ENCODE measurements around a stretch of chr5.

DNA sequence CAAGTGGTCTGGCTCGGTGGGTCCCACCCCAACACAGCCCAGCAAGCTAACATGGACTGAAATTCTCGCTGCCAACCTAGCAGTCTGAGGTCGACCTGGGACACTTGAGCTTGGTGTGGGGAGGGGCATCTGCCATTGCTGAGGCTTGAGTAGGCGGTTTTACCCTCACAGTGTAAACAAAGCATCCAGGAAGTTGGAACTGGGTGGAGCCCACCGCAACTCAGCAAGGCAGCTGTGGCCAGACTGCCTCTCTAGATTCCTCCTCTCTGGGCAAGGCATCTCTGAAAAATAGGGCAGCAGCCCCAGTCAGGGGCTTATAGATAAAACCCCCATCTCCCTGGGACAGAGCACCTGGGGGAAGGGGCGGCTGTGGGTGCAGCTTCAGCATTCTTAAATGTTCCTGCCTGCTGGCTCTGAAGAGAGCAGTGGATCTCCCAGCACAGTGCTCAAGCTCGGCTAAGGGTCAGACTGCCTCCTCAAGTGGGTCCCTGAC is 109.0 kb upstream of the CHD1 start:
- PRO-cap, 3 experiments, result no peak in any of the 3 experiments
- RAMPAGE, long total RNA, result no peak

DNA sequence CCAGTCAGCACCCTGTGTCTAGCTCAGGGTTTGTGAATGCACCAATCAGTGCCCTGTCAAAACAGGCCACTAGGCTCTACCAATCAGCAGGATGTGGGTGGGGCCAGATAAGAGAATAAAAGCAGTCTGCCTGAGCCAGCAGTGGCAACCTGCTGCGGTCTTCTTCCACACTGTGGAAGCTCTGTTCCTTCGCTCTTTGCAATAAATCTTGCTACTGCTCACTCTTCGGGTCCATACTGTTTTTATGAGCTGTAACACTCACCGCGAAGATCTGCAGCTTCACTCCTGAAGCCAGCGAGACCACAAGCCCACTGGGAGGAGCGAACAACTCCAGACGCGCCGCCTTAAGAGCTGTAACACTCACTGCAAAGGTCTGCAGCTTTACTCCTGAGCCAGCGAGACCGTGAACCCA is 122.2 kb downstream of the FAM174A start:
- PRO-cap, 3 experiments, result no peak in any of the 3 experiments
- RAMPAGE, long total RNA, result no peak

DNA sequence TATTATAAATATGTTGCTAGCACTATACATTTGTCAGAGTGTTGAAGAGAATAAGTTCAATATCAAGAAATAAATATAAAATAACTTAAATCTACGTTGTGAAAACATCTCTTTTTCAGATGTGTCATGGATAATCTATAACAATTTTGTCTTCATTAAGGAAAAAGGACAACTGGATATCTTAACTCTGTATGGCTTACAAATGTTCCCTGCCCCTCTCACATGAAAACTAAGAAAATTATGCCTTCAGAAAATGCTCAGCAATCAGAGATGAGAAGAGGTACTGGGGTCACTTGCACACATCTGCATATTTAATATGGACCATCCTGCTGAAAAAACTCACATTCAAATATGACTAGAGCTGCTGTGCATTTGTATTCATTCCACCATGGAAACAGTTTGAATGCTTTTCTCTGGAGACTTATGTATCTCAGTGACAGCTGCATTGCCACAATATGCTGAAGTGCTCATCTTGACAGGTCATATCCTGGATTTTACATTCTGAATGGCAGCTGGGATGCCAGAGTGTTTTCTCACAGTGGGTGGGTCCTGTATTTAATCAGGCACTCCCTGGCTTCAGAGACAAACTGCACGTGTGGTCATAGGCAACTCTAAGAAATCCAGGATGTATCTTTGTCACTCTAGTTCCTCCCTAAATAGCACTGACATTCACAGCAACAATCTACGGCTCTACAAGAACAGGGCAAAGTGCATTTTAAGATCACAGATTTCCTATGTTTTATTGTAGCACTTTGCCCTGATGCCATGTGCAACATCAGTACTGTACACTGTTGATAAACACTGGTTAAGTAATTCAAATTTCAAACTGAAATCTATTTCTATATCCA is 75.7 kb downstream of the ST8SIA4 start:
- PRO-cap, 3 experiments, result no peak in any of the 3 experiments
- RAMPAGE, long total RNA, result no peak

- PRO-cap, 3 experiments, result no peak in any of the 3 experiments
- RAMPAGE, long total RNA, result no peak
These were observed 2.2 kb downstream of the ST8SIA4 start for GRCh38 chr5:100900760-100901453.

DNA sequence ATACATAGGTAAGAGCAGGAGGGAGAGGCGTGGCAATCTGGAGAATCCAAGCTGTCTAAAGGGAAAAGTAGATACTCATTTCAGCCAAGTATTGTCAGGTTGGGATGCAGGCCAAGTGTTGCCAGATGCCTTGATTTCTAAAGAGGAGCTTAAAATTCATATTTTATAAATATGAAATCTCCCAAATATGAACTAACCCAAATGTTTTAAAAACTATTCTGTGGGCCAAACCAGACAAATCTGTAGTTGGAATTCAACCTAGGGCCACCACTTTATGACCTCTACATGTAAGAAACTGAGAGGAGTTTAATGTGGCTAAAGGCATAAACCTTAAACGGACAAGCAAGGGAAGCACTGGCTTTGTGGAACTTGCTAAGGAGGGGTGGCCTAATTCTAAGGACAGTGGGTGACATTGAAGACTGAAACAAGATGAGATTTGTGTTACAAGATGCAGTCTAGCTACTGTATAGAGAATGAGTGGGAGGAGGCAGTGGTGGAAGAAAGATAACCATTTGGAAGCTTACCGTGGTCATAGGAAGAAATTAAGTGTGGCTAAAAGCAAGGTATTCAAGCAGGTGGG is 4.4 kb downstream of the PAM start:
- PRO-cap, 3 experiments, result no peak in any of the 3 experiments
- RAMPAGE, long total RNA, result no peak

GRCh38 chr5:102946697-102947008 is 173.3 kb downstream of the GIN1 start:
- PRO-cap, 3 experiments, result no peak in any of the 3 experiments
- RAMPAGE, long total RNA, result no peak

GRCh38 chr5:107570734-107571936 is 99.6 kb downstream of the EFNA5 start:
- PRO-cap, 3 experiments, result no peak in any of the 3 experiments
- RAMPAGE, long total RNA, result no peak

GRCh38 chr5:107572012-107572504 is 98.7 kb downstream of the EFNA5 start:
- PRO-cap, 3 experiments, result peak in 2 of 3 experiments; most common minus-strand start chr5:107572150 (in 1)
- RAMPAGE, long total RNA, result no peak

GRCh38 chr5:107778703-107779028 is 107.9 kb upstream of the EFNA5 start:
- PRO-cap, 3 experiments, result no peak in any of the 3 experiments
- RAMPAGE, long total RNA, result no peak

GRCh38 chr5:107859271-107859782 is 188.6 kb upstream of the EFNA5 start:
- PRO-cap, 3 experiments, result no peak in any of the 3 experiments
- RAMPAGE, long total RNA, result no peak

- PRO-cap, 3 experiments, result no peak in any of the 3 experiments
- RAMPAGE, long total RNA, result no peak
These were observed 332.4 kb upstream of the EFNA5 start for GRCh38 chr5:108003012-108003605.

DNA sequence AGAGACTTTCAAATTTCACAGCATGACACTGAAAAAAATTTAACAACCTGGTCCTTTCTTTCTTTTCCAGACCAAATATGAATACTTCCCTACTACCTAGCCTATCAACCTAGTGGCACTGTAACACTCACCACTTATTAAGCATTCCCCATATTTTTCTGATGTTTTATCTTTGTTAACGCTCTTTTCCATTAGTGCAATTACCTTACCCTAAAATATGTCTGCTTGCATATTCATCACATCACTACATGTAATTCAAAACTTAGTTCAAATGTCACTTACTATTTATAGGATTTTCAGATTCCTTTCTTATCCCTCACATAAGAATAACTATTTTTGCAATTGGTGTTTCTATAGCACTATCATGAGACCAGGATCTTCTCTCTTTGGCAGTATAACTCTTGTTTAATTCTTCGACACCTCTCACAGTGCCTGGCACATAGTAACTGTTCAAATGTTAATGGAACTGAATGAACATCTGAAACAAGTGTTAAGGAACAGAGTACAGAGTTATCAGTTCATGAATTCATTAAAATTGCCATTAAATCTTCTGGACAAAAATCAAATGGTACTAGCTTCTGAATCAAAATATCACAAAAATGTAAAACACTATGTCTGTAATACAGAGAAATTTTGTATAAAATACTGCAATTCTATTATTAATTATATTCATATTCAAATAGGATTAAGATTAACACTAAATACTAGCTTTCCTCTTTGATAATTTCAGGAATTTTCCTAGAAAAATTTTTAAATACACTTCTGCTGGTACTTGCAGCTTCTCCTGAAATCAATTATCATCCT is 40.1 kb downstream of the FBXL17 start:
- PRO-cap, 3 experiments, result no peak in any of the 3 experiments
- RAMPAGE, long total RNA, result no peak

DNA sequence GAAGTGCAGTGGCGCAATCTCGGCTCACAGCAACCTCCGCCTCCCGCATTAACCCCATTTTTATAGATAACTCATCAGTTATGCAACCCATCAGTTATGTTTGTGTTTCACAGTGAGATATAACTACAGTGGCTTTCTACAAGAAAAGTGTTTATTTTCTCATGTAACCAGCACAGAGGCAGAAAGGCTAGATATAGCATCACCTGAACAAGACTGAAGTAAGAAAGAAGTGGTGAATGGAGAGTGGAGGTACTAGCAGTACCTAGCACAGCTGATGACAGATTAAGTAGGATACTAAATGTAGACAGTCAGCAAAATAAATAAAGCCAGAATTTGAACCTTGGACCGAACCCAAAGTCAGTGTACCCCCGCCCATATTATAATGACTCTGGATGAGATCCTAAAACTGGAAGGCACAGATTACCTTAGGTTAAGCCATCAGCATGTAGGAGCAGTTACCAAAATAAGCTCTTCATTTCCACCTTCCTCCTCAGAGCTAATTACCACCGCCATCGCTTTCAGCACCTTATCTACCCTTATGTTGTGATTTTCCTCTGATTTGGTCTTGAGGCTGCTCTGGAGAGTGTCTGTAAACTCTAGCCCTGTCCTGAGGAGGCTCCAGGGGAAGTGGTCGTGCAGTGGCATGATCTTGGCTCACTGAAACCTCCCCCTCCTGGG is 91.0 kb downstream of the PJA2 start:
- PRO-cap, 3 experiments, result no peak in any of the 3 experiments
- RAMPAGE, long total RNA, result no peak

- PRO-cap, 3 experiments, result no peak in any of the 3 experiments
- RAMPAGE, long total RNA, result no peak
These were observed 59.2 kb downstream of the PJA2 start for GRCh38 chr5:109350552-109350975.

GRCh38 chr5:109368529-109369221 is 41.1 kb downstream of the PJA2 start:
- PRO-cap, 3 experiments, result no peak in any of the 3 experiments
- RAMPAGE, long total RNA, result no peak

- PRO-cap, 3 experiments, result no peak in any of the 3 experiments
- RAMPAGE, long total RNA, result no peak
These were observed 31.2 kb downstream of the PJA2 start for GRCh38 chr5:109378158-109379397.

- PRO-cap, 3 experiments, result no peak in any of the 3 experiments
- RAMPAGE, long total RNA, result no peak
These were observed 14.6 kb downstream of the MAN2A1 start for GRCh38 chr5:109704137-109704965.

DNA sequence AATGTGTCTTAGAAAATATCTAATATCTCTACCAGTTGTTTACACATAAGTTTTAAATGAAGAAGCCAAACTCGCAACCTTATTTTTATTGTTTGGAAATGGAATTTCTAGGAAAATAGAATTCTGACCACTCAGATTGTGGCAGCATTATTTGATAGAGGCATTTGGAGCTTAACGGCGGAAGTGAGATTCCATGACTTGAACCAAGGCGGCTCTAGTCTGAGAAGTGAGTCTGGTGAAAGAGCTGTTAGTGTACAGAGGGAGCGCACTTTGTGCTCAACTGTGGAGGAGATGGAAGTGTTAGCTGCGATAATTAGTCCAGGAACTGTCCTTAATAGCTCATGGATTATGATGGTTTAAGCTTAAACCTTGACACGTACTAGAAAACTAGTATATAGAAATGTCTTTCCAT is 104.3 kb downstream of the MAN2A1 start:
- PRO-cap, 3 experiments, result no peak in any of the 3 experiments
- RAMPAGE, long total RNA, result no peak

DNA sequence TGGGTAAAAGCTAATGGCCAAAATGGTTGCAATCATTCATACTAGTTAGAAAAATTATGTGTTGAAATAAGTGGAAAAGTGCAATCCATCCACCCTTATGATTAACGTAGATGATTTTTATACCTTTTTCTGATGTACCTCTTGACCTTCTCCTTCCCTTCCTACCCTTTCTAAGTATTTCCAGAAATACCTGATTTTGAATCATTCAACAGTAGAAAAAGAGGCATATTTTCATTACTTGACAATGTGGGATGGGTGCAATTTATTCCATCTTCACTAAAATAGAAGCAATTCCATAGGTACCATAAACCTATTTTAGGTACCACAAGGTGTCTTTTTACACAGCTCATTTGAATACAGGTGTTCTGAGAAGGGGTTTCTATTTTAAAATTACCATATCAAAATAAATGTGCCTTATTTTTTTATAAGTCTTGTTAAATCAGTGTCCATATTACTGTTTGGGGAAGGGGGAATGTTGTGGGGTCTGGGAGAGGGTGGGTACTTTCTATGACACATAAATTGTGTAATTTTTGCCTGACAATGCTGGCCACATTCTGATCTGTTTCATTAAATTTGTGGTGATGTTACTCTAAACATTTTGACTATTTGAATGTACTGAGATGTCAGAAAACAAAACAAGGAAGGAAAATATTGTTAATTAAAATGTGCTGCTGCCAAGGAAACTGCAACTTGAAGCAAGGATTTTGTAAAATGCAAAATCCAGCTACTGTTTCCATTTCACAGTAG is 177.9 kb downstream of the MAN2A1 start:
- PRO-cap, 3 experiments, result no peak in any of the 3 experiments
- RAMPAGE, long total RNA, result no peak

DNA sequence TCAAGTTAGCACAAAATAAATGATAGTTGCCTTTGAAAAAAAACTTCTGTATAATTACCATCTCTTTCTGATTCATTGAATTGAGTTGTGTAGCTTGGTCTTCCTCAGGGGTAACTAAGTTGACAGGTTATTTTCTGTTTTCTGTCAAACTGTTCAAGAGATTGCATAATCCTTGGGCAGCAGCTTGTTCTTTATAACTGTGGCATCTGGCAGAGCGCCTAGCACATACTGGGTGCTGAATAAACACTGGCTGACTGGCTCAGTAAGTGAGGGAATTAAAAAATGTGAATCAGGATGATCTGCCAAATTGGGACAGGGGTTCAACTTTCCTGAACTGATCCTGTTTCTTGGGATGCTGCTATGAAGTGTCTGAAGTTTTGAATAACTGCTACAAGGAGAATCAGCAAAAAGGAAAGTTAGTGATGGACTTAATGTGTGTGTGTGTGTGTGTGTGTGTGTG is 310.4 kb downstream of the MAN2A1 start:
- PRO-cap, 3 experiments, result no peak in any of the 3 experiments
- RAMPAGE, long total RNA, result no peak

Measured in cerebellum (tissue), 5 donors.